Penis (tissue), 1 donor: ENCODE data around the gene RGS2.

DNA sequence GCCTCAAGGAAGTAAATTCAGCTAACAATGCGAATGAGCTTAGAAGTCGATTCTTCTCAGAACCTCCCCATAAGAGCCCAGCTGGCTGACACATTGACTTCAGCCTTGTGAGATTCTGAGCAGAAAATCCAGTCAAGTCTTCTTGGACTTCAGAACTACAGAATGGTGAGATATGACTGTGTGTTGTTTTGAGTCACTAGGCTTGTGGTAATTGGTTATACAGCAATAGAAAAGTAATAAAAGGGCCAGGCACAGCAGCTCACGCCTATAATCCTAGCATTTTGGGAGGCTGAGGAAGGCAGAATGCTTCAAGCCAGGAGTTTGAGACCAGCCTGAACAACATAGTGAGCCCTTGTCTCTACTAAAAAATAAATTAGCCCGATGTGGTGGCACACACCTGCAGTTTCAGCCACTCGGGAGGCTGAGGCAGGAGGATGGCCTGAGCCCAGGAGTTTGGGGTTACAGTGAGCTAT, 161.9 kb upstream of the IVNS1ABP start:
- PRO-cap: no peak

- PRO-cap: no peak
Measured at GRCh38 chr1:185568335-185568850, 165.8 kb upstream of the HMCN1 start.

- PRO-cap: no peak
Measured at GRCh38 chr1:186082111-186082776, 213.8 kb upstream of the PRG4 start.

DNA sequence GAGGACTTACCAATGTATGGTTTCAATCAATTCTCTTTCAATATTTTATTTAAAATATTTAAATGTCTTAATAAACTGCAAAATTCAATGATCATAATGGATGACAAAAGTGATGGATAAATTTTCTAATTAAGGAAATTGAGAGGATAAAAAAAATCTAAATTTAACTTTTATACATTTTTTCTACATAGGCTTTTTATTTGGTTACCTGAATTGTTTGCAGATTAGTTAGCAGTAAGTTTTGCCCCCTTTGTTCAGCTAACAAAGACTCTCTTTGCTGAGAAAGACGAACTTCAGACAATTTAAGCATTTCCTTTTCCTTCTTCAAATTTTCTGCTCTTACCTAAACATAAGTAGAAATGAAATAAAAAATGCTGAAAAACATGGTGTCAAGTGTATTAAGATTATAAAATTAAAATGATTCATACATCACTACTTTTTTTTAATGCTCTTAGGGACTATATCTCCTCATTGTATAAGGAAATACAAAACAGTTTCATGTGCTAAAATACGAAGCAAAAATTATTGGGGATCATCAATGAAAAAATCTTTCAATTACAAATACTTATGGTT, 23.2 kb downstream of the TPR start:
- PRO-cap: no peak

DNA sequence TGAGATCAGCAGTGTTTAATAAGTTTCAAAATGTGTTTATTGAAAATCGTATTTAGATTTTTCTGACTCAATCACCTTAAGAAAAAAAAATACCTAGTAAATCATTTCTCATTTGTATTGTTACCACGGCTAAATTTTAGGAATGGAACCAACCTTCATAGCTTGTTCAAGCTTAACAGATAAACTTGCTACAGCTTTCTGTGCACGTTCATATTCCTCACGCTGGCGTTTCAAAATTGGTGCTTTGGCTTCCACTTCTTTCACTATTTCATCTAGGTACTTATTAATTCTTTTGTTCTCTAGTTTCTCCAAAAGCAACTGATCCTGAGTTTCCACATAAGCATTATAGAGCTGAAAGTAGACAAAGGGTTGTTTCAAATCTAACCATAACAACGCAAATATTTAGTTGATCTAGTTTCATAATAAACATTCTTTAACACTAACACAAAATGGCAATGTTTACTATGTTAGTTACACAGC, 15.4 kb downstream of the TPR start:
- PRO-cap: no peak

DNA sequence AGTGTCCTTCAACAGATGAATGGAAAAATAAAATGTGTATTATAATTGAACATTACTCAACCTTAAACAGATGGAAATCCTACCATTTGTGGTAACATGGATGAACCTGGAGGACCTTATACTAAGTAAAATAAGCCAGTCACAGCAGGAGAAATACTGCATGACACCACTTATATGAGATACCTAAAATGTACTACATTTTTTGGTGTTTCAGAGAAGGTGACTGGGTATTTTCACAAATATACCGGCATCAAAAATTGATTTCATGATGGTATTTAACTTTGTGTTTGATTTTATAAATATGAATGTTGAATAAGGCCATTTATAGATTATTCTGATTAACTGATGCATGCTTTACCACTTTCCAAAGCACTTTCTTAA, 299.8 kb downstream of the PLA2G4A start:
- PRO-cap: no peak

DNA sequence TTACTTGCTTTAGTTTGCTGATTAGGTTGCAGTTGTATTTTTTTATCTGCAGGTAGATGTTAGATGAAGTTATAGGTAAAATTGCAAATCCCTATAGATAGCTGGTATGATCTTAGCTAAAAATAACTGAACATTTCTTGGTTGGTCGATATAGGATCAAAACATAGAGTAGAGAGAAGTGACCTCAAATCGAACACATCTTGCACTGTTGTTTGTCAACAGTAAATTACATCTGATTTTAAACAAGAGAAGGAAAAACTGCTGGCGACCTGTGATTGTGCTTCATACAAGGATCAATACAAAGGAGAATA, 1338.5 kb downstream of the PLA2G4A start:
- PRO-cap: no peak

DNA sequence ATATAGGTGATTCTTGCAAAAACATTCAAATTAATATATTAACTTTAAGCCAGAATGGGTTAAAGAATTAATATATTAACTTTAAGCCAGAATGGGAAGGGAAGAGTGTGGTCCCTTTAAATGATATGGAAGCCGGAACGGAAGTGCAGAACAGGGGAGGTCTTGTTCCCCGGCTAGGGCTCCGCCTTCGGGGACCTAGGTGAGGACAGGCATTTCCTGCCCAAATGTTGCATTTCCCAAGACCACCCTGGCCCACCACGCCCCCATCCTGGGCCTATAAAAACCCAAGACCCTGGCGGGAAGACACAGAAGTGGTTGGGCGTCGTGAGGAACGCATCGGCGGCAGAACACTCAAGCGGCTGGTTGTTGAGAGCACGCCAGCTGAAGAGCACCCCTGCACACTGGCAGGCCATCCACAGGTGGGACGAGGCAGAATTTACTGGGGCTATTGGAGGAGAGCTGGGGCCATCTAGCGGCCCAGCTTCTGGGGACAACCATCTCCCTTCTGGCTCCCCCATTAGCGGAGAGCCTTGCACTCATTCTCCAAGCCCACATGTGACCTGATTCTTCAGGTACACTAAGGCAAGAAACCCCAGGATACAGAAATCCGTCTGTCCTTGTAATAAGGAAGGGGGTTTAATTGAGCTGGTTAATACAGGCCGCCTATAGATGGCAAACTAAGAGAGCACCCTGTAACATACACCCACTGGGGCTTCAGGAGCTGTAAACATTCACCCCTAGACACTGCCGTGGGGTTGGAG, 1328.0 kb downstream of the BRINP3 start:
- PRO-cap: unidirectional peak, plus-strand start at position 308 of the sequence

DNA sequence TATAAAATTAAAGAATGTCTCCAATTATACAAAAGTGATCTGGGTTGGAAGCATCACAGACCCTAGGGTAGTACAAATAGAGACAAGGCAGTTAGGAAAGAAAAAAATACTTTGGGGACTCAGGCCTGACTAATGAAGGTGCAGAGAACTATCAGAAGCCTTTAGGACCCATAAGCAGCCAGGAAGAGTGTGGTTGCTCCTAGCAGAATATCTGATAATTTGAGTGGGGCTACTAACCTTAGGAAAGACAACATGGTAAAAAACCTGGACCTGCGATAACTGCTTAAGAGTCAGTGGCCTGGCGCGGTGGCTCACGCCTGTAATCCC, 542.7 kb downstream of the BRINP3 start:
- PRO-cap: no peak

DNA sequence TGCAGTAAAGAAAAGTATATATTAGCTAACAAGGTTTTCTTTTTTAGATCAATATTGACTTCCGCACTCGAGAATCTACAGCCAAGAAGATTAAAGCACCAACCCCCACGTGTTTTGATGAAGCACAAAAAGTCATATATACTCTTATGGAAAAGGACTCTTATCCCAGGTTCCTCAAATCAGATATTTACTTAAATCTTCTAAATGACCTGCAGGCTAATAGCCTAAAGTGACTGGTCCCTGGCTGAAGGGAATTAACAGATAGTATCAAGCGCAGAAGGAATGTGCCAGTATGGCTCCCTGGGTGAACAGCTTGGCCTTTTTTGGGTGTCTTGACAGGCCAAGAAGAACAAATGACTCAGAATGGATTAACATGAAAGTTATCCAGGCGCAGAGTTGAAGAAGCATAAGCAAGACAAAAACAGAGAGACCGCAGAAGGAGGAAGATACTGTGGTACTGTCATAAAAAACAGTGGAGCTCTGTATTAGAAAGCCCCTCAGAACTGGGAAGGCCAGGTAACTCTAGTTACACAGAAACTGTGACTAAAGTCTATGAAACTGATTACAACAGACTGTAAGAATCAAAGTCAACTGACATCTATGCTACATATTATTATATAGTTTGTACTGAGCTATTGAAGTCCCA, 3.6 kb downstream of the RGS1 start:
- PRO-cap: no peak

DNA sequence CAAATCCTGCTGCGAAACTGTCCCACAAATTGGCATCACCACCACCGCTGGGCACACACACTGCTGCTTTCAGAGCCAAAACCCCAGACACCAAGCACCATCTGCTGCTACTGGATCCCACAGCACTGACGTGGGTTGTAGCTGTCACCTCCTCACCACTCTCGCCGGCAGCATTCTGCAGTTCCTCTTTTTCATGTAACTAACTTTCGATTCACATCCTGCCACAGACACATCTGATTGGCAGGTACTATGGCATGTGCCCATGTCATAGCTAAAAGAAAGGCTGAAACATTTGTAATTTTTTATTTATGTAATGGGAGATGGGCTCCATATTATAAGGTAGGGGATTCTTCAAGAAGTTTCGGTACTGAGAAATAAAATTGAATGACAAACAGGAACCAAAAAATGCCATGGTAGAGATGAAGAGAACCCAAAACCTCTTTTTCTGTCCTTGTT, 26.8 kb upstream of the RGS13 start:
- PRO-cap: unidirectional peak, minus-strand start at position 177 of the sequence

GRCh38 chr1:192801752-192802046, 7.1 kb upstream of the RGS2 start:
- PRO-cap: no peak

GRCh38 chr1:192808965-192809122, at the start of gene RGS2:
RGS2 (plus strand) TSS chr1:192809039.
- PRO-cap: bidirectional peak, plus-strand start at chr1:192809041, minus-strand start at chr1:192808900

DNA sequence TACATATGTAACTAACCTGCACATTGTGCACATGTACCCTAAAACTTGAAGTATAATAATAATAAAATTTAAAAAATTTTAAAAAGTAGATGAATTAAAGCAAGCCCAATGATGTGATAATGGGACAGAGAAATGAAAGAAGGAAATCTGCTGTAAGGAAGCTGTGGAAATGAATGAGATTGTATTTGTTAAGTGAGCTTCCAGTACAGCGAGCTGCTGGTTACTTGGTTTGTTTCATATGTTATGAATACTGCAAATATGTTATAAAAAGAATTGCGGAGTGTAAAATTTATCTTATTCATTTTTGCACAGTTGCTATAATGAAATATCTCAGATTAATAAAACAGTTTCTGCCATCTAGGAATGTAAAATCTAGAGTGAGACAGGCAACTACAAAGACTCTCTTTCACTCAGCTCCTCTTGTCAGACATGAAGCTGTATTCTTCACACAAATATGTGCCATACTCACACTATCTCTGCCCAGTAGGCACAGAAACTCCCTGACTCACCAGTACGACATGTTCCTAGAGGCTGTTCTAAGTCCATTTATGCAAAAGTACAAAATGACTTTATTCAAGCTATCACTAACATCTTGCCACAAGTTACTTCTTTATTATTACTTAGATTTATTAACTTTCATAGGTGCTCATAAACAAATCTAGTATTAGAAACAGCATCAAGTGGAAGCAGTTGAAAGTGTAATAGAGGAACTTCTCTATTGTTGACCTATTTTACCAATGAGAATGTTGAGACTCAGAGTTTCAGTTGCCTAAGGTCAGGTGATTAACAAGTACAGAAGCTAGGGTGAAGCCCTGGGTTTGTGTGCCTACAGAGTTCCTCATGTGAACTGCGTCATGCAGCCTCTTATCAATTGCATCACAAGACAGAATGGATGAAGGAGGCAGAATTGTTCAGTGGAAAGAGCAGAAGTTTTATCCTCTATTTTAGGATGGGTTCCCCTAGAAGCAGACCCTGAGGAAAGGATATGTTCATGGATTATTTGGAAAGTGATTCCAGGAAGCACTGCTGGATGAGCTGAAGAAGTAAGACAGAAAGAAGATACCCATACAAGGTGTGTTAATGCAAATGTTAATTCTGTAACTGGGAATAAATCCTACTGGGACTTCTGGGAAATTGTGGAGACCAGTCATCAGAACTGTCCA, 98.8 kb downstream of the RGS2 start:
- PRO-cap: no peak

- PRO-cap: no peak
Measured at GRCh38 chr1:192986725-192987130, 72.4 kb downstream of the UCHL5 start.

- PRO-cap: no peak
Measured at GRCh38 chr1:193111449-193112110, 6.4 kb upstream of the GLRX2 start.

DNA sequence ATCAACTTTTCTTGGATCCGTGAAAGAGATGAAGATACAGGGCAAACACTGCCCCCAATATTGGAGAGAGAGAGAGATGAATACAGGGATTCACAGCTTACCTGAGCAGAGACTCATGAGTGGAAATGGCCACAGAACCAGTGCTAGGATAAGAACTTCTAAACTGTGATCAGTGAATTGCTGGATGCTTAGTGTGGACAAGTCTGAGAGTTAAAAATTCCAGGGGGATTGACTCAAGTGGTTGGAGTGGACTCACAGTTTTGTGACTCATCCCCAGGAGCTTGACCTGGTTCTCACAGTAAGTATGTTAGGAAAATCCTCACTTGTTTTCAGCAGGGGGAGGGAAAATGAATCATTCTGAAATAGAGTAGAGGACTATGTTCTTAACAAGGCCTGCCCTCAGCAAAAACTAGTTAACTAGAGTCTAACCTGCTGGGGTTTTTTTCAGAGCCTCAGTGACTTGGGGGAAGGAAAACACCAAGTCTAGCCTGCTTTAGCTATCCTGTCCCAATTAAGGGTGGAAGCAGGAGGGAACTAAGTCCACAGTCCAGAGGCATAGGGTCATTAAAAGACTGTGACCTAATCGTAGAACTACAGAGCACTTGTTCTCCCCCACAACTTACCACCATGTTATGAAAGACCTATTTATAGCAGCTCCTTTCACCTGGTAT, 6.2 kb upstream of the CDC73 start:
- PRO-cap: no peak

DNA sequence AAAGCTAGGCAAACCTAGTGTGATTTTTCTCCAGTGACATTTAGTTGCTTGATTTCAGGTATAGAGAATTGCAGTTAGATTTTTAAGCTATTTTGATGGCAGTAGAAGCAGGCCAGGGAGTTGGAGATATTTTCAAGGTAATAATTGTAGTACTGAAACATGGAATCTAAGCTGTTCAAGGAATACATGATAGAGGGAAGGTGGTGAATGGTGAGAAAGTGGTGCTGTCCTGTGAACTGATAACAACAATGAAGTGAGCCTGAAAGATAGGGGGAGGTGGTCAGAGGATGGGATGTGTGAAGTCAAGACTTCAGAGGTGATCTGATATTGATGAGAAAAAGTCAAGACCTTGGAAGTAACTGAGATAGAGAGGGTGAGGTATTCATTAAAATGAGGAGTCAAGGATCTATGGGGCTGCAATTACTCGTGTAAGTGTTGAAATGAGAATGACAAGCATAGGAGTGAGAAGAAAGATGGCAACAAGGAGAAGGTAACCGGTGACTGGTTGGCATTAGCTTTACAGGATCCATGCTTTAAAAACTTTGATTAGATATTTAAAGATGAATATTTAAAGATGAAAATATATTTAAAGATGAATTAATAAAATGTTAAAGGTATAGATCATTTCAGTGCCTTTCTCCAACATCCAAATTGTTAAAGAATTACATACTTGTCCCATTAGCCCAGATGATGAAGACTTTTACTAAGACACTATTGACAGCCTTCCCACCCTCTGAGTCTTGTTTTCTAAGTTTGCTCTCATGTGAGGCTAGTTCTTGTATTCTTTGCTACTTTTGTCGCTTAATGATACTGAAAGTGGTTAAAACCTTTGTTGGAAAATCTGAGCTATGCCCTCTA, 70.9 kb upstream of the B3GALT2 start:
- PRO-cap: no peak

DNA sequence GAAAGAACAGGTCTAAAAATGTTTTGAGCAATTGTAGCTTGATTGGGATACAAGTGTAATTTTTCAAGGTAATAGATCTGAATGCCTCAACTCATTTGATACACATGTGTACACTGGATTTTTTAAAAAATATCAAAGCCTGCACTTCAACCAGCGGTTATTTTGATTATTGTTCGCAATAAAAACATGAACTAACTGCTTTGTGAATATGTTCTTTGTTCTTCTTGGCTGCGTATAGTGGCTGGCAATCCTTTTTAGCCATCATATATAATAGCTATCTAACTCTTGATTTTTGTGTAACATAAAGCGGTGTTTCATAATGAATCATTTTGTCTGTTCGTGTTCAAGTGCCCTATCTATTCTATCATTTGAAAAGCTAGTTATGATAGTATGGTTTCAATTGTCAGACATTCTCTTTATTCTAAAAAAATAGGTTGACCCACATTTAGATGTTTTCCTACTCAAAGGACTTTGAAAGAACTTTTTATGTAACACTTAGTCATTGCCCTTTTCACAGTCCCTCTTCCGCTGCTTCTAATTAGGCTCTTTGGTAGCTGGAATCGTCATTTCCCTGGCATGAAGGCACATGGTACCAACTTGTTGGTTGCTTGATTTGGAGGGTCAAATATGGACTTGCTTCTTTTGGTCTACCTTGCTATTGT, 272.1 kb upstream of the B3GALT2 start:
- PRO-cap: no peak

- PRO-cap: no peak
Measured at GRCh38 chr1:193549059-193549534, 362.7 kb upstream of the B3GALT2 start.